HT1080 (cell line): Measurements from ENCODE around the genes TPTE, HSPA13 and USP25.

DNA sequence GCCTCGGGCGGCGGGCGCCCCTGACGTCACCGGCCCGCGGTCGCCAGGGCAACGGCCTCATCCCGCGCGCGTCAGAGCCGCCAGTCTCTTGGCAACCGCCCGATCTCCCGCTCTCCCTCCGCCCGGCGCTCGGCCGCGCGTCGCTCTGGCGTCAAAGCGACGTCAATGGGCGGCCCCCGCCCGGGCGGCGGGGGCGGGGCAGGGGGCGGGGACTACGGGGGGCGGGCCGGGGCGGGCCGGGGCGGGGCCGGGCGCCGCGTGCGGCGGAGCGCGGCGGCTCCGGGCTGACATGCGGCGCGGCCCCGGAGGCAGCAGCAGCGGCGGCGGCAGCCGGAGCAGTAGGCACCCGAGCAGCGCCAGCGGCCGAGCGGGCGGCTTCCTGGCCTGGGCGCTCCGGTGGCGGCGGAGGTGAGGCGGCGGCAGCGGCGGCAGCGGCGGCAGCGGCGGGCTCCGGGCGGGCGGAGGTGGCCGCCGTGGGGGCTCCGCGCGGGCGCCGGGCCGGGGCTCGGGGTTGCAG lies 4410.5 kb upstream of the TPTE start:
RAMPAGE:
- cytosol, long total RNA: no peak
- long total RNA: no peak
- nucleus, long total RNA: no peak

GRCh38 chr21:6371811-6372114 lies 4149.6 kb upstream of the TPTE start:
RAMPAGE:
- cytosol, long total RNA: no peak
- long total RNA: no peak
- nucleus, long total RNA: no peak

GRCh38 chr21:8257860-8258531 lies 2263.4 kb upstream of the TPTE start:
RAMPAGE:
- cytosol, long total RNA: no peak
- long total RNA: no peak
- nucleus, long total RNA: no peak

RAMPAGE:
- cytosol, long total RNA: no peak
- long total RNA: no peak
- nucleus, long total RNA: no peak
Observed at GRCh38 chr21:8651671-8652029, 1869.7 kb upstream of the TPTE start.

DNA sequence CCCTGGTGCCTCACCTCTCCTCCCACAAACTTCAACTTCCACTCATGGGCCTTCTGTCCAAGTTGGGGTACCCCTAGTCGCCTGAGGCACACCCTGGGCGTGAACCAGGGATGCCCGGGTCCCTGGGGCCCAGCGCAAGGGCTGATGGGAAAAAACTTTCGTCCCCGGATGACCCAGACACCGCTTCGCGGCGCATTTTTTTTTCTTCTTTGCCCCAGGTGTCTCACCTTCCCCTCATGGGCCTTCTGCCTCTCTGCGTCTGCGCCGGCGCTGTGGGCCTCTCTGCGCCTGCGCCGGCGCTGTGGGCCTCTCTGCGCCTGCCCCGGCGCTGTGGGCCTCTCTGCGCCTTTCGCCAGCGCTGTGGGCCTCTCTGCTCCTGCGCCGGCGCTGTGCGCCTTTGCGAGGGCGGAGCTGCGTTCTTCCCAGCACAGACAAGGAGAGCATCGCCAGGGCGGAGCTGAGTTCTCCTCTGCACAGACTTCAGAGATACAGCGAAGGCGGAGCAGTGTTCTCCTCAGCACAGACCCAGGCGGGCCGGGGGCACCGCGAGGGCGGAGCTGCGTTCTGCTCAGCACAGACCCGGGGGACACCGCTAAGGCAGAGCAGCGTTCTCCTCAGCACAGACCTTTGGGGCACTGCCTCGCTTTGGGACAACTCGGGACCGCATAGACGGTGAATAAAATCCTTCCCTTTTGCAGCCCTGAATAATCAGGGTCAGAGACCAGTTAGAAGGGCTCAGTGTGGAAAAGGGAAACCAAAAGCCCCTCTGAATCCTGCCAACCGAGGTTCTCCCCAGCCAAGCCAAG lies 1706.0 kb upstream of the TPTE start:
RAMPAGE:
- cytosol, long total RNA: no peak
- long total RNA: start-site peak on the plus strand centred at position 356 of the sequence, 47 bp wide, 5 reads
- nucleus, long total RNA: no peak

GRCh38 chr21:8996788-8997872 lies 1524.3 kb upstream of the TPTE start:
RAMPAGE:
- cytosol, long total RNA: no peak
- long total RNA: no peak
- nucleus, long total RNA: no peak

DNA sequence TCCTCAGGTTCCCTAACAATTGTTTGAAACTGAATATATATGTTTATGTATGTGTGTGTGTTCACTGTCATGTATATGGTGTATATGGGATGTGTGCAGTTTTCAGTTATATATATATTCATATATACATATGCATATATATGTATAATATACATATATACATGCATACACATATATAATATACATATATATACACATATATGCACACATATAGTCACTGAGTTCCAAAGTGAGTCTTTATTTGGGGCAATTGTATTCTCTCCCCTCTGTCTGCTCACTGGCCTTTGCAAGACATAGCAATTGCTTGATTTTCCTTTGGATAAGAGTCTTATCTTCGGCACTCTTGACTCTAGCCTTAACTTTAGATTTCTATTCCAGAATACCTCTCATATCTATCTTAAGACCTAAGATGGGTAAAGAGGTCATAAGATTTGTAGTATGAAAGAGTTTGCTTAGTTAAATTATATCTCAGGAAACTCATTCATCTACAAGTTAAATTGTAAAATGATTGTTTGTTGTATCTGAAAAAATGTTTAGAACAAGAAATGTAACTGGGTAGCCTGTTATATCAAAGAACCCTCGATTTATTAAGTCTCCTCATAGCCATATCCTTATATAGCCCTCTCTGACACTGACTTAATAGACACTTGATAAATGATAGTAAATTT lies 1523.4 kb upstream of the TPTE start:
RAMPAGE:
- cytosol, long total RNA: no peak
- long total RNA: no peak
- nucleus, long total RNA: no peak

GRCh38 chr21:8998836-8999975 lies 1522.2 kb upstream of the TPTE start:
RAMPAGE:
- cytosol, long total RNA: no peak
- long total RNA: no peak
- nucleus, long total RNA: no peak

RAMPAGE:
- cytosol, long total RNA: no peak
- long total RNA: no peak
- nucleus, long total RNA: no peak
Observed at GRCh38 chr21:10521113-10521741, at the start of gene TPTE. TSS of gene TPTE (plus strand) at chr21:10521583.

RAMPAGE:
- cytosol, long total RNA: no peak
- long total RNA: no peak
- nucleus, long total RNA: no peak
Observed at GRCh38 chr21:13360251-13360754, 249.3 kb upstream of the POTED start.

DNA sequence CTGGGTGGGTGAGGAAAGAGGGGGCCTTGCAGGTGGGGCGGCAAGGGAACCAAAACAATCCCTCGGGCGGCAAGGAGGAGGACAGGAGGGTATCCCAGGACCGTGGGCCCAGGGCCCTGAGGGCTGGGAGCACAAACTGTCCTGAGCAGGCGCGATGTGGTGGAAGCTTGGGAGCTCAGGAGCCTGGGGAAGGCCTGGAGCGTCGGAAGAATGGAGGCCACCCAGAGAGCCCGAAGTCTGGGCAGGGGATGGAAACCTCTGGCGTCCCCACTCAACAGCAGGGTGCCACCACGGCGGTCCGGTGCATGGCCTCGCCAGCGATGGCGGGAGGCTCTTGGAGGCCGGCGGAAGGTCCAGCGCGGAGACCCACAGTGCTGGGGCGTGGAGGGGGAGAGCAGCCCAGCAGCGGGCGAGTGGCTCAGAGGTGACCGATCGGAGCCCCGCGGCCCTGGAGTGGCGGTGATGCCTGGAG lies 140.4 kb downstream of the LIPI start:
RAMPAGE:
- cytosol, long total RNA: no peak
- long total RNA: no peak
- nucleus, long total RNA: no peak

GRCh38 chr21:14382619-14383656 lies at the start of gene HSPA13:
TSS of gene HSPA13 (minus strand) at chr21:14383146.
RAMPAGE:
- cytosol, long total RNA: no peak
- long total RNA: start-site peak on the minus strand at chr21:14383131-14383150, 220 reads
- nucleus, long total RNA: no peak

DNA sequence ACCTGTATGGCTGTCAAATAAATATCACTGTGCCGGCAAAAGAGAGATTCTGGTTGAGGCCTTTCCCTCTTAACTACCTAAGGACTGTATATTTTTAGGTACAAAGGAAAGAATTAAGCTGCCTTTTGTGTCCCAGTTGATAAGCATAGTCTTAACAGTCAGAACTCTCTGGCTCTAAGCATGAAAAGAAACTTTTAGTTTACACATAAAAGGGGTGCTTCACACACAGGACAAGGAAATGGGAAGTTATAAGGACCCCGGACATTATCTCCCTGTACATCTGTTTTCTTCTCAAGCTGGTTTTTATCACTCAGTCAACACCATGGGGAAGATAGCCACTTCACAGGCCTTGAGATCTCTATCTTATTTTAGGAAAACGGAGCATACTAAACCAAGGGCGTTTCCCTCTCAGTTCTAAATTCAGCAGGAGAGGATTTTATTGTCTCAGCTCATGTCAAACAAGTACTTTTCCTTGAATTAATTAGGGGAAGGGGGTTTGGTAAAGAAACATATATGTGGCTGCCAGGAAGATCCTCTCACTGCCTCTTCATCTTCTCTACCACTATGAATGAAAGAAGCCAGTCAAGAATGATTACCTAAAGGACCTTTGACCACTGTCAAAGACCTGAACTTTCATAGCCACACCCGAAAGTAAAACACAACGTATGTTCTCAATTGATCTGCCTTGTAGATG lies 71.4 kb upstream of the HSPA13 start:
RAMPAGE:
- cytosol, long total RNA: no peak
- long total RNA: no peak
- nucleus, long total RNA: no peak

GRCh38 chr21:14517716-14518783 lies 28.1 kb downstream of the SAMSN1 start:
RAMPAGE:
- cytosol, long total RNA: no peak
- long total RNA: no peak
- nucleus, long total RNA: no peak

RAMPAGE:
- cytosol, long total RNA: no peak
- long total RNA: no peak
- nucleus, long total RNA: no peak
Observed at GRCh38 chr21:14522666-14523856, 23.1 kb downstream of the SAMSN1 start.

RAMPAGE:
- cytosol, long total RNA: no peak
- long total RNA: no peak
- nucleus, long total RNA: no peak
Observed at GRCh38 chr21:14543861-14544643, 2.1 kb downstream of the SAMSN1 start.

DNA sequence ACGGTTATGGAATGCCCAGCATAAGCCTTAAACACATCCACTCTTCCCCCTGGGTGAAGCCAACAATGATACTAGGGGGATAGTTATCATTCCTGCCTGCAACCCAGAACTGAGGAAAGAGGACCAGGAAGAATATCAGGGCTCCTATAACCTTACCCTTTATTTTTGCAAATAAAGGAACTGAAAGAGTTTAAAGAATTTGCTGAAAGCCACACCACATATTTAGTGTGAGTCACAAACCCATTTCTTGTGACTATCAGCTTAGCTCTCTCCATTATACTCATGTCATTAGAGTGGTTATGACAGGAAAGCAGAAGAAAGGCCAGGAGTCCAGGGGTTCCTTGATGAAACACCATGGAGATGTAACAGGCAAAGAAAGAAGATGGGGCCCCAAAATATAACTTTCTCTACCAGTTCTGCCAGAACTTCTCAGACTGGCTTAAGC lies 141.1 kb upstream of the SAMSN1 start:
RAMPAGE:
- cytosol, long total RNA: no peak
- long total RNA: no peak
- nucleus, long total RNA: no peak

GRCh38 chr21:15063013-15063619 lies 1.7 kb downstream of the NRIP1 start:
RAMPAGE:
- cytosol, long total RNA: no peak
- long total RNA: no peak
- nucleus, long total RNA: no peak

DNA sequence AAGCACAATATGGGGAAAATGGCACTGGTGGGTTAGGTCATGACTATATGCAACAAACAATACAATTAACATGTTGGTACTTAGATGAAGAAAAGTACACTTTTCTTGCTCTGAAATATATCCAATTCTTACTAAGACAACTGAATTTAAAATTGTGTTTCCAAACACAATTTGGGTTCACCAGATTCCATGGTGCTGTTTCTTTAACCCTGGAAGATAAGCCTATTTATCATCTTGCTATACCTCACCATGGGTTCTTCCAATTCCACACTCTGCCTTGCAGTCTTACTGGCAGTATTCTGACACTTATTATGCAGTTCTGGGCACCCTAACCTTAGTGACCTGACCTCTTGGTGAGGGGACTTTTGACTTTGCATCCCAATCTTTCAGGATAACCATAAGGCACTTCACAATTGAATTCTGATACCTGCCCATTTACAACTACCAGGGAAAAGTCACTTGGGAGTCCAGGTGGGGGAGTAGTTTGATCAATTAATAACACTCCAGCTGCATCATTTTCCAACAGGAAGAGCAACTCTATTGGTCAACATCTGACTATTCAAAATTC lies 177.1 kb upstream of the NRIP1 start:
RAMPAGE:
- cytosol, long total RNA: no peak
- long total RNA: no peak
- nucleus, long total RNA: no peak

DNA sequence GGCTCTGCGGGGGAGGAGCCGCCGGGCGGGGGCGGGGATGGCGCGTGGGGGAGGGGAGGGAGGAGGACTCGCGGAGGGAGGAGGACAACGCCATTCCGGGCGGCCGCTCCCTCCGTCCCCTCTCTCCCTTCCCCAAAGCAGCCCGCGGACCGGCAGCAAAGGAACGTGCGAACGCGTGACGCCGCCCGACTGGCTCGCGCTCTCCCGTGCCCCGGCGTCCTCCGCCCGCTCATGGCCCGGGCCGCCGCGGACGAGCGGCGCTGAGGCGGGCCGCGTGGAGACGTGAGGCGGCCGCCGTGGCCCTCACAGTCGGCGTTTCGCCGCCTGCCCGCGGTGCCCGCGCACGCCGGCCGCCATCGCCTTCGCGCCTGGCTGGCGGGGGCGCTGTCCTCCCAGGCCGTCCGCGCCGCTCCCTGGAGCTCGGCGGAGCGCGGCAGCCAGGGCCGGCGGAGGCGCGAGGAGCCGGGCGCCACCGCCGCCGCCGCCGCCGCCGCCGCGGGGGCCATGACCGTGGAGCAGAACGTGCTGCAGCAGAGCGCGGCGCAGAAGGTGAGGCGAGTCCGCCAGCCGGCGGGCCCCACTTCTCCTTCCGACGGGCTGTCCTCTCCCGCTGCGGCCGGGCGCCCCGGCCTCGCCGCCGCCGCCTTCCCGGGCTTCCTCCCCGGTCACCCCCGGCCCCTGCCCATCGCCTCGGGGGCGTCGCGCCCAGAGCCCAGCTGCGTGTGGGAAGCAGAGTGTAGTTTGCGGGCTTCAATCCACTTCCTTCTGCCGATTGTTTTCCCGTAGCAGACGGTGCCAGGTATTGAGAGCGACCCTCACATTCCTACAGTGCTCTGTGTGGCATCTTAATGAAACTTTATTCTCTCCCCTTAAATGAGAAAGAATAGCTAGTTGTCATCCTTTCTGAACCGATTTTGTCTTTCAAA lies at the start of gene USP25:
USP25 (plus strand) TSS at position 93 of the 926 bp plus-strand sequence.
RAMPAGE:
- cytosol, long total RNA: no peak
- long total RNA: no peak
- nucleus, long total RNA: no peak